Metastatic Breast Carcinoma in the Ovary (tissue), 3 donors: ENCODE results near the gene TMEM201.

DNA sequence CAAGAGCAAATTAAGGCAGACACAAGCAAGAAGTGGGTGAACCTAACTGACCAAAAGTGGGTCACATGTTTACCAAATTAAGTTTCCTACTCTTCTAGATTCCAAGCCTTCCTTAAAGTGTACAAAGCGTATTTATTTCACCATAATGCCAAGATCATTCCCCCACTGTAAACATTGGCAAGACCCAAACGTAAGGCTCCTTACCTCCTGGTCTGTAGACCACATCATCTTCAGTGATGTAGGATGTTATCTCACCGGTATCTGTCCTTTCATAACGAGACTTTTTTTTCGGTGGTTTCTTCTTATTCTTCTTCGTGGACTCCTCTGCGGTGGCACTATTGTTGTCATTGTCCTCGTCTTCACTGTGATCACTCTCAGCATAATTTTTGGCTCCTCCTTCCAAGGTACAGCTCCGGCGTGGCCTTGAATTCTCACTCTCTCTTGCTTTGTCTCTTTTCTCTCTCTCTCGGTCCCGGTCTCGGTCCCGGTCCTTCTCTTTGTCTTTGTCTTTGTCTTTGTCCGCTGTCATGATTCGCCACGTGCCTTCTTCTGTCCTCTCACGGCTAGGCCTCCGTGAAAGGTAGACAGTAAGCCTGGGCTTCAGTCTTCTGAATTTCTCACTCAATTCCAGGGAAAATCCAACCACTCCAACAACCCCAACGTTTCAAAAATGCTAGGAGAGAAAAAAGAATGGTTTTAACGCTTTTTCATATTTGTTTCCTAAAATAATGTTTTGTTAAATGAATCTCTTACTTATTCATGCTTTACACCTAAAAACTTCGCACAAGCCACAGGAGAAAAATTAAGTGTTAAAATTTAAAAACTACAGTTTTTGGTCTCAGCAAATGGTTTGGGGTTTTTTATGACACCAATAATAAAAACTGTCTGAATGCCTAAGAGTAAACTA, 161.4 kb downstream of the RERE start:
- PRO-cap, 3 experiments, result no peak in any of the 3 experiments

GRCh38 chr1:8660117-8660847, 157.2 kb downstream of the RERE start:
- PRO-cap, 3 experiments, result no peak in any of the 3 experiments

DNA sequence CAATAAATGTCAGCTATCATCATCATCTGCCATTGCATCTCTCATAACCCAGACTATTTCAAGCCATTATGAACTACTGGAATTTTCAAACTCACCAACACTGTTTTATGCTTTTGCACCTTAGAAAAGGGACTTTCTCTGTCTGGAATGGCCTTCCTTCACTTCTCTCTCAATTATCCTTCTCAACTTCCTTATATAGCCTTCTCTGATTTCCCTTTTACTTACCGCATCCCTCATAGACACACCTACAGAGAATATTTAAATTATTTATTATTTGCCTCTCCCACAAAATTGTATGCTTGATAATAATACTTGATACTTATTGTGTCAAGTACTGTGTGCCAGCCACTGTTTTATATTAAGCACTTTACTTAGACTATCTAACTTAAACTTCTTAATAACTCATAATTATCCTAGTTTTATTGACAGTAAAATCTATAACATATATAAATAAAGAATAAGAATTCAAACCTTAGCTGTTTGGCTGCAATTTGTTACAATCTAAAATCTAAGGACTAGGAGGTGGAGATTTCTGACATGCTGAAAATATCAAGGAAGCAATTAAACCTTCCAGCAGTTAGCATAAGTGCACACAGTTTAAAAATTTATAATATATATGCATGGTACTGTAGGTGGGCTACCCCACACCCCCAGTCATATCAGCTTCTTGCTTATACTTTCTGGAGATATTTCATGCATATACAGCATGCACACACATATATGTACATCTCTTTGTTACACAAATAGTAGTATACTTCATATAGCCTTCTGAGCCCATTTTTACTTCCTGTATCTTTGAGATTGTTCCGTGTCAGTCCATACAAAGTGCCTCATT, 82.5 kb downstream of the RERE start:
- PRO-cap, 3 experiments, result no peak in any of the 3 experiments

DNA sequence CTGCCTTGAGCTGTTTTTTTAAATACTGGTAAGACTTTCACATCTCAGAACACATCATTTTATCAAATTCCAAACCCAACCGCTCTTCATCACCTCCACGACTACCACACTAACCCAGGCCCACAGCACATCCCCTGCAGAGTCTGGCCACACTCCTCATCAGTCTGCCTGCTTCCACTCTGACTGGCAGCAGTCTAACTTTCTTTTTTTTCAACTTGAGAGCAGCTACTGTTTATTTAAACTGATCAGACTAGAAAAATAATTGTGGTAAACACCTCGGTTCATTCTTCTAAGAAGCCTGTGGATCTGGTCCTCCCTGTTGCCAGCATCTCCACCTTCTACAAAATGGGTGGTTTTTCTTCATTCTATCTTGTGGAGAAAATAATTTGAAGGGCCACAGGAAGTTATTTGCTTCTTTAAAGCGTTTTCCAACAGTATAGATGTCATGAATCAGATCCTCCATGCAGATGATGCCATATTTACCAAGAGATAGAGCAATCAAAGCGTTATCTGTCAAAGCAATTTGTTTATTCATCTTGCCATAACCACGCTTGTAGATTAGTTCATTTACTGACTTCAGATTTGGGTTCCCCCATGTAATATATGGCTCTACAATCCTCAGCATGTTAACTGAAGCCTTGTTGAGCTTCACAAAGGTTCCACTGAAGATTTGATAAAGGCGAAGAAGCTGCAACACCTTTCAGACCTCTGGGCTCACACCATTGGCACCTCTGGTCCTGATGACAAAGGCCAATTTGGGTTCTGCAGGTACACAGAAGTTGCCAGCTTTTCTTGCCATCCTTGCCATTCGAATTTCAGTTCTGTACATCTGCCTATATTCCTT, 31.3 kb downstream of the RERE start:
- PRO-cap, 3 experiments, result no peak in any of the 3 experiments

DNA sequence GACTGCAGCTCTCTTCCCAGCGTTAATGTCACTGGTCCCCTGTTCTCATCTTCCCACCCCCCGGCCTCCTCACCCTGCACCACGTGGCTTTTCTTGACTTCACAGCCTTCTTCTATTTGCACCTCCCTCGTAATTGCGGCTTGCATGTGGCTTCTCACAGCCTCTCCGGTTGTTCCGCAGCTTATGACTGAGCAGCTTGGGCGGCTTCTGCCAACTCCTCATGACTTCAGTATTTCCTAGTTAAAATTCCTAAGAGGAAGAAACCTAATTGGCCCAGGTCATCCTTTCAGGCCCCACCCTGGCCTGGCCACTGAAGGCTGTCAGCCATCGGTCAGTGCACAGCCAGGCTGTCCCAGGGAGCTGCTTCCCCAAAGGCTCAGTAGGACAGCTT, 8.5 kb upstream of the RERE start:
- PRO-cap, 3 experiments, result no peak in any of the 3 experiments

GRCh38 chr1:8879595-8879898, 1.1 kb upstream of the ENO1 start:
- PRO-cap, 3 experiments, result no peak in any of the 3 experiments

- PRO-cap, 3 experiments, result peak in 1 of 3 experiments; most common minus-strand start chr1:8903996 (in 1)
Observed at GRCh38 chr1:8903884-8904395, 25.5 kb upstream of the ENO1 start.

DNA sequence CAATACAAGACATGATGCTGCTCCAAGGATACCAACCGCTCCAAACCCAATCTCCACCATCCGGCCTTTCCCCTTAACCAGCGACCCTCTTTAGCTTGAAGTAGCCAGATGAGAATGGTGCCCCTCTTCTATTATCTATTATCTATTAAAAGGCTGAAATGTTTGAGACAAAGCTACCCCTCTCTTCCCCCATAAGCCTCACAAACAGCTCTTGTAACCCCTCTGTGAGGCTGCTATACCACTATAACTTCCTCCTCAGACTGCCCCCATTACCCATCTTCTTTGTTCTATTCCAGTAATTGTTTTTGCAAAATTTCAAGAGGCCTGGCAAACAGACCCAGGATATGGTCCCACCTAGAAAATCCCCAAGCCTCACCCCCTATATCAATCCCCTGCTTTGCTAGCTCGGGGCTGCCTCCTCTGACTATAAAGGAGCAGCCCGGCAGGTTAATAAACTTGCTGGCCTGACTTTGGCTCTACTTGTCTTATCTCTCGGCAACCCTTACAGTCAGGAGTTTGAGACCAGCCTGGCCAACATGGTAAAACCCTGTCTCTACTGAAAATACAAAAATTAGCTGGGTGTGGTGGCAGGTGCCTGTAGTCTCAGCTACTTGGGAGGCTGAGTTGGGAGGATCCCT, 18.4 kb upstream of the CA6 start:
- PRO-cap, 3 experiments, result no peak in any of the 3 experiments

DNA sequence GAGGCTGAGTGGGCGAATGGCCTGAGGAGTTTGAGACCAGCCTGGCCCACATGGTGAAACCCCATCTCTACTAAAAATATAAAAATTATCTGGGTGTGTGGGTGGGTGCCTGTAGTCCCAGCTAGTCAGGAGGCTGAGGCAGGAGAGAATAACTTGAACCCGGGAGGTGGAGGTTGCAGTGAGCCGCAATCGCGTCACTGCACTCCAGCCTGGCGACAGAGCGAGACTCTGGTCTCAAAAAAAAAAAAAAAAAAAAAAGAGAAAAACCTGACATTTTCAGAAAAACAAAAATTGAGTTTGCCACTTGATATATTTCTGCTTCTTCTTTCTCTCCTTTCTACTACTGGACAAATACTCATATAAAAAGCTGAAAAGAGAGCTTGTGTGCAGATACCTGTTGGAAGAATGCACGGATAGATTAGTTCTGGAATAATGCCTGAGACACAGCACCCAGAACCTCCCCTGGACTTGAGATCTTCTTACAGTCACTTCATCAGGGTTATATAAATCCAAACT, 24.4 kb downstream of the CA6 start:
- PRO-cap, 3 experiments, result no peak in any of the 3 experiments

DNA sequence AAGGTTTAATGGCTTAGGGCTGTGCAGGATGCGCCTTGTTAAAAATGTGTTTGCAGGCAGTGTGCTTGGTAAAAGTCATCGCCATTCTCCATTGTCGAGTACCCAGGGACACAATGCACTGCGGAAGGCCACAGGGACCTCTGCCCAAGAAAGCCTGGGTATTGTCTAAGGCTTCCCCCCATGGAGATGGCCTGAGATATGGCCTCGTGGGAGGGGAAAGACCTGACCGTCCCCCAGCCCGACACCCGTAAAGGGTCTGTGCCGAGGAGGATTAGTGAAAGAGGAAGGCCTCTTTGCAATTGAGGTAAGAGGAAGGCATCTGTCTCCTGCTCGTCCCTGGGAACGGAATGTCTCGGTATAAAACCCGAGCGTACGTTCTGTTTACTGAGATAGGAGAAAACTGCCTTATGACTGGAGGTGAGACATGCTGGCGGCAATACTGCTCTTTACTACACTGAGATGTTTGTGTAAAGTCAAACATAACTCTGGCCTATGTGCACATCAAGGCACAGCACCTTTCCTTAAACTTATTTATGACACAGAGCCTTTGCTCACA, 24.2 kb downstream of the SLC2A7 start:
- PRO-cap, 3 experiments, result peak in 1 of 3 experiments; most common plus-strand start position 91 of the sequence (in 1)

GRCh38 chr1:9009534-9010063, 16.6 kb downstream of the SLC2A7 start:
- PRO-cap, 3 experiments, result no peak in any of the 3 experiments

DNA sequence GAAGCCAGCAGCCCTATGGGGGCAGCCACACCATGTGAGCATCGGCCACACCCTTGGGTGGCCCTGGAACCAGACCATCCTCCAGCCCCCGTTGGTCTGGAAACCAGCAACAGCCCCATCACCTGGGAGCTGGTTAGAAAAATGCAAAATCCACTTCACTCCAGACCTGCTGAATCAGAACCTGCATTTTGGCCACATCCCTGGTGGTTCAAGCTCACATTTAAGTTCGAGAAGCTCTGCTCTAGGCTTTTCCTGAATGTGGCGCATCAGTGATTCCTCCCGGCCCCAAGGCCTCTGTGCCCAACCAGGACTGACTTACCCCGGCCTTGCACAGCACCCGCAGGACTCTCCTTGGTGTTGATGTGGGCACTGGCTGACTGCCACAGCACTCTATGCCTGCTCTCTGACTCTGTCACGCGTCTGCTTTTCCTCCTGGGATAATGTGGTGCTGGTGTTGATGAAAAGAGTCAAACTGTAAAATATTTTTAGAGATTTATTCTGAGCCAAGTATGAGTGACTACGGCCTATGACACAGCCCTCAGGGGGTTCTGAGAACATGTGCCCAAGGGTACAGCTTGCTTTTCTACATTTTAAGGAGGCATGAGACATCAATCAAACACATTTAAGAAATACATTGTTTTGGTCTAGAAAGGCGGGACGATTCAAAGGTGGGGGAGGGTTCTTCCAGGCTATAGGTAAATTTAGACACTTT, 15.4 kb upstream of the SLC2A5 start:
- PRO-cap, 3 experiments, result peak in 1 of 3 experiments; most common minus-strand start position 312 of the sequence (in 1)

- PRO-cap, 3 experiments, result no peak in any of the 3 experiments
Observed at GRCh38 chr1:9121969-9122525, 6.9 kb downstream of the GPR157 start.

DNA sequence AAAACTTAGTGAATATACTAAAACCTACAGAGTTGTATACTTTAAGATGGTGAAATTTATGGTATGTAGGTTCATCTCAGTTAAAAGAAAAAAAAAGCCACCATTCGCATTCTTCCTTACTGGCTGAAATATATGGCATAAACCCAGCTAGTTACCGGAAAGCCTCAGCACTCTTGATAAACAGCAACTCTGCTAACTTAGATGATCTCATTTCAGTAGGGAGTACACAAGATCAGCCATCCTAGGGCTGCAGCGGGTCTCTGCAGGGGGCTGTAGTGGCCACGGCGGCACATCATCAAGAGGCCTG, 48.1 kb upstream of the H6PD start:
- PRO-cap, 3 experiments, result no peak in any of the 3 experiments

DNA sequence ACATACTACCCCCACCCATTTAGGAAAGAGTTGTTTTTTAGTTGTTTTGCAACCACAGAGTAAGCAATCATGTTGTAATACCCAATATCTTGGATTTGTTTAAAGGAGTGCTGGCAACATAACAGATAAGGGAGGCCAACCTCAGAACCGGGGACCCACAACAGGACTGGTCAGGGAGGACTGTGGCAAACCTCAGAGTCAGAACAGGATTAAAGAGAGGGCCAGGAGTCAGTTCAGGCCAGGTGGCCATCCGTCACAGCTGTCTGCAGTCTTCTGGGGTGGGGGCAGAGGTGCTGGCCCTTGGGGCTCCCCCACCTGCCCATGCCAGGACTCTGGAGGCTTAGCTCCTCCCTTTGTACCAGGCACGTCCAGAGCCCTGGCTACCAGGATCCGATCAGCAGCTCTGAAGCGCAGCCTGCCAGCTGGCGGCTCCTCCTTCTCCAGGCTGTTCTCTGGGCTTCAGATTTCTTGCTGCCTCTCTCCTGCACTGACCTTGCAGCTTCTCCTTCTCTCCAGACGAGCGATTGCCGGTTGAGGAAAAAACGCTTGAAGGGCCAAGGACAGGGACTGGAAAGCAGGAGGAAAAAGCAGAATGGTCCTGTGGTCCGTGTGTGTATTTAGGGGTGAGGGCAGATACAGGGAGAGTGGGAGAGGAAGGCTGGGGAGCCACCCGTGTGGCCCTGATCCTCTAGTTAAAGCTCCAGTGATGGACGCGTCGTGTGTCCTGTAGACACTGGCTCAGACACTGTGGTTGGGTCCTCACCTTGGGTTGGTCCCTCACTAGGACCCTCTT, 8.0 kb downstream of the H6PD start:
- PRO-cap, 3 experiments, result peak in 1 of 3 experiments; most common plus-strand start position 462 of the sequence (in 1); most common minus-strand start position 405 of the sequence (in 1)

DNA sequence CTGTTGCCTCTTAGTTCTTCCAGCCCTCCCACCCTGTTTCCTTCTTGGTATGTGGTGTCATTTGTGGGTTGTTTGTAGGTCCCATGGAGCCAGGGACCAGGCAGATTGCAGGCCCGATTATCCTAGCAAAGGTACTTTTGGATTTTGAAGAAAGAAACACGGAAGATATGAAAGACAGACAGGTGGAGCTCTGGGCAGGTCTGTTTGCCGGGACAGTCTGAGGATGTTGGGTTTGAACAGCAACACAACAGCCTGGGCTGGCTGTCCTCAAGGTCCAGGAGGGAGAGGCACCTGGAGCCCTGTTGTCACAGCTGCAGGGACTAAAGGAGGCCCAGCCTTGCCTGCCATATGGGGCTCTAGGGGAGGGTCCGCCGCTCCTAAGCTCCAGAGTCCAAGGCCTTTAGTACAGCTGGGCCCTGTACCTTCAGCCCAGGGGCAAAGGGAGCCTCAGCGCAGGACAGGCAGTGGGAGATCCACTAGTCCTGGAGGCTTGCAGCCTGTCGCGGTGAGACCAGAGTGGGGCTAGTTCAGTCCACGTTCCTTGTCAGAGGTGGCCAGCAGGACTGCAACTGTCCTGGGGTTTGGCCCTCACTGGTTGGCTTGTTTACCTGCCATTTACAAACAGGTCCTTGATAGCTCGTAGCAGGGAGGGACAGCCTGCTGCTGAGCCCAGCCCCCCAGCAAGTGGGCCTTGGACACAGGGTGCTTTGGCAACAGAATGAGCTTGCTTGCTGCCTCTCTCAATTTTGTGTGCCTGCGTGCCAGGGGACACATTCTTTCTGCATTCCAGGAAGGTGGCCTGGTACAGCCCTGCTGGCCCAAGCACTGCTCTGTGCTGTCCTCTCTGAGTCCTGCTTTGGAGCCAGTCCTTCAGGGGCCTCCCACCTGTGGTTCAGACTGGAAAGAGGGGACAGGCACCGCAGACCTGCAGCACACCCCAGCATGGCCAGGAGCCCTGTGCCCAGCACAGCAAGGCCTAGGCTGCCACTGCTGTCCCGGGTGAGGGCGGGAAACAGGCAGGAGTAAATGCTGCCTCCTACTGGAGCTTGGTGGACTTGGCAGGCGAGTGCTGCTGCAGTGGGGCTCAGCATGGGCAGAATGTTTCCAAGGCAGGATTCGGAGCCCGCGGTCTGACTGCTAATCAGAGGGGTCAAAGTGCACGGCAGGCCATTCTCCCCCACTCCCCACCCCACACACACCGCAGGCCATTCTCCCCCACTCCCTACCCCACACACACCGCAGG, 15.0 kb downstream of the H6PD start:
- PRO-cap, 3 experiments, result no peak in any of the 3 experiments

GRCh38 chr1:9330958-9331561, 38.4 kb downstream of the SPSB1 start:
- PRO-cap, 3 experiments, result no peak in any of the 3 experiments

DNA sequence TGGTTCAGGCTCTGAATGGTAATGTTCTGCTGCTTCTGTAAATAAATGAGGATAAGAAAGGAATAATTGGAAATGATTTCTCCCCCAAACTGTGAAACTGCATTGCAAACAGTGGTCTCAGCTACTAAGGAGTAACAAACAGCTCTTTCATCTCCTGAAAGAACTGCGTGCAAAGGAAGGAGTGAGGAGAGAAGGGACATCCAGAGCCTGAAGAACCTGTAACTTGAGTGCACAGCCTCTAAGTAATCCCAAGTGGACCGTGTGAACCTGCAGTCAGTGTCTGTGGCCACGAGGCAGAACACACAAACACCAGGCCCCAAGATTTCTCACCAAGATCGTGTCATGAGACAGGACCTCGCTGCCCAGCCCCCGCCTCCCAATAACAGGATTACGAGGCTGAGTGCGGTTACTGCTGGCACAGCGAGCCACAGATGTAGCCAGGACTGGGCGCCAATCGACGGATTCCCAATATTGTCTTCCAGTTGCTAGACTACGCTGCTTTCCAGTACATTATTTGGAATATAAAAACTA, 101.4 kb upstream of the SLC25A33 start:
- PRO-cap, 3 experiments, result no peak in any of the 3 experiments

DNA sequence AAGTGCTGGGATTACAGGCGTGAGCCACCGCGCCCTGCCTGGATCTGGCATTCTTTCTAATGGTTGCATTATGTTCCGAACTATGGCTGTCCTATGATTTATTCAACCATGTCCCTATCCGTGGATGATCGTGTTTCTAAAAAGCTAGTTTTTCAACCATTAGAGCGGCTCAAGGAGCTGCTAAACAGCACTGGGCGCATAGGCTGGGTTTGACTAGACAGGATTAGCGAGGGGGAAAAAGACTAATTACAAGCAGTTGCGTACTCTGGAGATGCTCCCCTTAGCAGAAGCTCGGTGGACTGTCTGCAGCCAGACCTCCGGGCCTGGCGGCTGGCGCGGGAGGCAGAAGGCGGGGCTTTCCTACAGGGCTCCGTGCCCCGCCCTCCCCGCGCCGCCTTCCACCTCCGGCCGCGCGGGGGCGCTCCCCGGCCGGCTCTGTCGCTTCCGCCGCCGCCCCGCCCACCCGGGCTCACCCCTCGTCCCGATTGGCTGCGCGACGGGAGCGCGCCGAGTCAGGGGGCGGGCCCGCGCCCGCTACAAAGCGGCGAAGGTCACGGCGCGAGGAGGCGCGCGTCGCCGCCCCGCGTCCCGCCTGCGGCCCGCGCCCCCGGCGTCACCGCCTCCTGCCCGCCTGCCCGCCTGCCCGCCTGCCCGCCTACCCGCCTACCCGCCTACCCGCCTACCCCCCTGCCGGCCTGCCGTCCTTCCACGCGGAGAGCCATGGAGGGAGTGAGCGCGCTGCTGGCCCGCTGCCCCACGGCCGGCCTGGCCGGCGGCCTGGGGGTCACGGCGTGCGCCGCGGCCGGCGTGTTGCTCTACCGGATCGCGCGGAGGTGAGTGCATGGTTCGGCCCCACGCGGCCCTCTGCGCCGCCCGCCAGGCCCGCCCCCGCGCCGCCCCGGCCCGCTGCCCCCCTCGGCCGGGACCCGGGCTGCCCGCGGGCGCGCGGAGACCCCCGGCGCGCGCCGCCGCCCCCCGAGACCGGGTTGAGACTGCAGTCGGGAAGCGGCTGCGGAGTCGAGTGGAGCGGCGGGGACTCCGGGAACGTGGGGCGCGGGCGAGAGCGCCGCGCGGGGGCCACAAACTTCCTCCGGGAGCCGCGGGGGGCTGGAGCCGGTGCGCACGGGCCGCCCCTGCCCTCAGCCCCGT, at the start of gene TMEM201:
TSS of gene TMEM201 (plus strand) at position 701 of the 1,149 bp plus-strand sequence.
- PRO-cap, 3 experiments, result peak in 3 of 3 experiments; most common plus-strand start position 539 of the sequence (in 3); most common minus-strand start position 332 of the sequence (in 3)

DNA sequence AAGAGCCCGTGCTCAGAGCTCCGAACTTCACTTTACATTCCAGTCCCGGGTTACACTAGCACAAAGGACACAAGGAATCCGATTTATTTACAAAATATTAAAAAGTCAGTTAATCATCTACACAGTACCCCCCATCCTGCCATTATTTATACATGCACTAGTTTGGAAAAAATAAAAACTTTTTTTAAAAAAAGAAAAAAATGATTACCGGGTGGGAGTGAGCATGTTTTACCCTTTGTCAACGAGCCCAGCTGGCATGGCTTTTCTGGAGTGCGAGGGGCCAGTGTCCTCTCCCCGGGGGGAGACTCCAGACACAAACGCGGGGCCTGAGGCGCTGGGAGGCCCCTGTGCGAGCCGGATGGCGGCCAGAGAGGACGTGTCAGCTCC, 78.4 kb downstream of the PIK3CD start:
- PRO-cap, 3 experiments, result no peak in any of the 3 experiments